ENCODE data around the gene FSTL4.

DNA sequence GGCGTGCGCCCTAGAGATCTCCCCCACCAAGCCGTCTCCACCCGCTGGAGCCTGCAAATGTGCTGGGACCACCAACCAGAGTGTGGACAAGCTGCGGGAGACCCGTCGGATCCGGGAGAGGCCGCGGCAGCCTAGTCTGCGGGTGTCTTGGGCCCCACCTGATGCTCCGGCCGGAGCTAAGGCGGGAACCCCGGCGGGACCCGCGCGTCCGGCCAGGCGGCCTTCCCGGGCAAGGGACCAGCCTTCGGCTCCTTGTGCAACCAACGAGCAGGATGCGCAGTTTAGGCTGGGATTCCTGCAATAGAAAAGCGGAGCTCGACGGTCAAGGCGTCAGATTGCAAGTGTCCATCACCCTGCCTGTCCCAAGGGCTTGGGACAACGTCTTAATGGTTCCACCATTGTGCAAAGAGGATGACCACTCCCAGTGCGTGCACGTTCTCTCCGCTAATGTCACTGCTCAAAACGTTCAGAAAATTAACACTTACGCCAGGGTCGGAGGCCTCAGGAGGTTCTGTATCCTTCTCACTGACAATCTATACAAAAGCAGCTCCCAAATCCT is 640 bp upstream of the SEPTIN8 start:
- PRO-cap = no peak
- RAMPAGE, long total RNA, 2 experiments = no peak in any of the 2 experiments

DNA sequence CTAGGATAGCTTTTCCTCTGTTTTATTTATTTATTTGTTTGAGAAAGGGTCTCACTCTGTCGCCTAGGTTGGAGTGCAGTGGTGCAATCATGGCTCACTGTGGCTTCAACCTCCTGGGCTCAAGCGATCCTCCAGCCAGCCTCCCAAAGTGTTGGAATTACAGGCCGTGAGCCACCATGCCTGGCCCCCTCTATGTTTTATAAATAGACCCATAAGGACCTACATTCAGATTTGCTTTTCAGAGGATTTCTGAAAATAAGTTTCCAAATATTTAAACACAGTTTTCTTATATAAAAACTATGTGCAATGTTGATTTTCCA is 16.7 kb downstream of the LEAP2 start:
- PRO-cap = no peak
- RAMPAGE, long total RNA, 2 experiments = no peak in any of the 2 experiments

- PRO-cap = no peak
- RAMPAGE, long total RNA, 2 experiments = no peak in any of the 2 experiments
Observed at GRCh38 chr5:132895988-132897272, 23.0 kb downstream of the LEAP2 start.

GRCh38 chr5:132906813-132907991 is 33.7 kb downstream of the LEAP2 start:
- PRO-cap = no peak
- RAMPAGE, long total RNA, 2 experiments = no peak in any of the 2 experiments

- PRO-cap = no peak
- RAMPAGE, long total RNA, 2 experiments = no peak in any of the 2 experiments
Observed at GRCh38 chr5:132915669-132915914, 42.1 kb downstream of the LEAP2 start.

GRCh38 chr5:132962297-132963186 is 892 bp downstream of the AFF4 start:
- PRO-cap = bidirectional peak, plus-strand start at chr5:132962565, minus-strand start at chr5:132962571
- RAMPAGE, long total RNA, 2 experiments = no peak in any of the 2 experiments

- PRO-cap = no peak
- RAMPAGE, long total RNA, 2 experiments = no peak in any of the 2 experiments
Observed at GRCh38 chr5:133245444-133245973, 193.7 kb downstream of the HSPA4 start.

GRCh38 chr5:133612093-133612797 is at the start of gene FSTL4:
Gene FSTL4 (minus strand): TSS chr5:133612541.
- PRO-cap = no peak
- RAMPAGE, long total RNA, 2 experiments = no peak in any of the 2 experiments

DNA sequence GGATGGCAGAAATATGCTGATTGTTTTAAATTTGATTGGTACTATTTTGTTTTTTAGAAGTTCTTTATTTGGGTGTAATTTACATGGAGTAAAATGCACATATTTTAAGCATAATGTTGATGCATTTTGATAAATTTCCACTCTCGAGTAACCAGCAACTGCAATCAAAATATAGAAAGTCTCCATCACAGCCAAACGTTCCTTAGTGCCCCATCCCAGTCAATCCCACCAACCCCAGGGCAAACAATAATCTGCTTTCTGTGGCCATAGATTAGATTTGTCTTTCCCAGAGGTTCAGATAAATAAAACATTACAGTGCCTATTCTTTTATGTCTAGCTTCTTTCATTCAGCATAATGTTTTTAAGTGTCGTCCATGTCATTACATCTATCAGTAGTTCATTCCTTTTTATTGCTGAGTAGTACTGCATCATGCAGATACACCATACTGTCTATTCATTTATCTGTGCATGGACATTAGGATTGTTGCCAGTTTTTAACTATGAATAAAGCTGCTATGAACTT is 105.1 kb upstream of the FSTL4 start:
- PRO-cap = no peak
- RAMPAGE, long total RNA, 2 experiments = no peak in any of the 2 experiments

DNA sequence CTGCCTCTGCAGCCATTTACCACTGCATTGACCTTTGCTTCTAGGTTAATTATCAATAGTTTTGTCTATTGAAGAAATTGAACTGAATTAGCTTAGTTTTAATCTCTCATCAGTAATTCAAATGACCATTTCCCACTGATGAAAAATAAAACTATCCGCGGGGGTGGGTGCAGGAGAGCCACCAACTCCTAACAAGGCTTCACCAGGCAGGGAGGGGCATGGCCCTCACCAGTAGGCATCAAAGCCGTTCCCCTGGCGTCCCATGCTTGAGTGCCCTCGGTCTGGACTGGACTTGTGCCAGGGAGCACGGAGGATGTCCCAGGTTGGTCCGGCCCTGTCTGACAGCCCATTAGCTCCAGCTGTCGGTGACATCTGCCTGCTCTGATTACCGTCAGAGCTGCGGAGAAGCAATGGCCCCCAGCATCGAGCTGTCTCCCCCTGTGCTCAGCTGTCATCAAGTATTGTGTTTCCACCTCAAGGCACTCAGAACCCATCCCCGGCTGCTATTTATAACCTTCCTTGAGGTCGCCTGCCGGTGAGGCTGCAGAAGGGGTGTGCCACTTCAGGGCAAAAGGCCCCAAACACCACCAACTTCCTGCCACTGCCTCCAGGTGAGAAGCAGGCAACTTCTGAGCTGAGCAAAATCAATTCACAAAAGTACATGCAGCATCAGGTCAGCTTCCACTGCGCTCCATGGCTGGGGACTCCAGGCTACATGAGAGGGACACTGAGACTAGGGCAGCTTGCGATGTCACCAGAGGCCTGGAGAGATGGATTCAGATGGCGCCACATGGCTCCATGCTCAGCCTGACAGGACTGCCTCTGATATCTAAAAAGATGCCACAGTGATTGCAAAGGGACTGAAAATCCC is 142.8 kb downstream of the C5orf15 start:
- PRO-cap = no peak
- RAMPAGE, long total RNA, 2 experiments = no peak in any of the 2 experiments

GRCh38 chr5:133962460-133963576 is 5.6 kb downstream of the C5orf15 start:
- PRO-cap = no peak
- RAMPAGE, long total RNA, 2 experiments = no peak in any of the 2 experiments

GRCh38 chr5:134115093-134116049 is 890 bp downstream of the TCF7 start:
- PRO-cap = no peak
- RAMPAGE, long total RNA, 2 experiments = no peak in any of the 2 experiments

DNA sequence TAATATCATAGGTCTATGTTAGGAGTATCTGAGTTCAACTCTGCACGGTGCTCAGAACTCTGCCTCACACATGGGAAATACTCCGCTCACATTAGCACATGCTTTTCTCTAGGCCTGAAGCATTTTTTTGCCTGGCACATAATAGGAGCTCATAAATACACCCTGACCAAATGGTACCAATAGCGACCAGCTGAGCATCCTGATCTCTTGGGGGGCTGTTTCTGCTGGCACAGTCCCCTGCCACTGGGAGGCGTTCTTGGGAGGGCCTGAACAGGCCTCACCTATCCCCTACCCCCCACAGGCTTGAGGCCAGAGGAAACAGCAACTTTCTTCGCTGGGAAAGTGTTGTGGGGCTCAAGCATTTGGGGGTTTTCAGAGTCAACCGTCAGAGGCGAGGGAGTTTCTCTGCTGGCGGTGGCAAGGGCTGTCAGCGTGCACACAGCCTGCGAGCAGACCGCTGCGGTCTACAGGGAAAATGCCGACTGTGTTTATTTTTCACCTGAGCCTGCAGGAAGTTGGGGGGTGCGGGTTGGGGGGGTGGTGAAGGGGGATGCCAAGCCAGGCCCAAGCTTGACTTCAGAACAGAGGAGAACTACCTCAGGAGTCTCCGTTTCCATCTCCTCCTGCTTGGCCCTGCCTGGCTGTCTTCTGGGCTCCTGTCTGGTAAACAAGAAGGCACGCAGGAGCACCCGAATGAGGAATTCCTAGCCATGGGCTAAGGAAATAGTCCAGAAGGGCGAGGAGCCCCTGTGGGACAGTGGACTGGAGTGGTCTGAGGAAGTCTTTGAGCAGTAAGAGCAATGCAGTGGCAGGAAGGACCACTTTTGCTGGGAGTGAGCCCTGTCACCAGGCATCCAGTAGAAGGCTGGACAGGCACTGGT is 18.0 kb downstream of the TCF7 start:
- PRO-cap = no peak
- RAMPAGE, long total RNA, 2 experiments = no peak in any of the 2 experiments

- PRO-cap = no peak
- RAMPAGE, long total RNA, 2 experiments = no peak in any of the 2 experiments
Observed at GRCh38 chr5:134143696-134144550, 29.4 kb downstream of the TCF7 start.

- PRO-cap = no peak
- RAMPAGE, long total RNA, 2 experiments = no peak in any of the 2 experiments
Observed at GRCh38 chr5:134148929-134149666, 27.7 kb downstream of the SKP1 start.

DNA sequence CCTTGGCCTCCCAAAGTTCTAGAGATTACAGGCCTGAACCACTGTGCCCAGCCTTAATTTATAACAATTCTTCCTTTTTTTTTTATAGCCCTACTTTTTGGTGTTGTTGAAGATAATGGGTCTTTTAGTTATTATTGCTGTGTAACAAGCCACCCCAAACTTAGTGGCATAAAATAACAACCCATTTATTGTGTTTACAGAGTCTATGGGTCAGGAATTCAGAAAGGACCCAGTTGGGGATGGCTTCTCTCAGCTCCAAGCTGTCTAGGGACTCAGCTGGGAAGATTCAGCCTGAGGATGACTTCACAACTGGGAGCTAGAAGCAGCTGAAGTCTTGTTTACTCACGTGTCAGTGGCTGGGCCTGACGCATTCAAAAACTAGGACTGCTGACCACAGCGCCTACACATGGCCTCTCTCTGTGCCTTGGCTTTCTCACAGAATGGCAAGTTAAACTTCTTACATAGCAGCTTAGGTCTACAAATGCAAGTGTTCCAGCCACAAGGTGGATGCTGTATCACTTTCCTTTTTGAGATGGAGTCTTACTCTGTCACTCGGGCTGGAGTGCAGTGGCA is 16.2 kb upstream of the PPP2CA start:
- PRO-cap = no peak
- RAMPAGE, long total RNA, 2 experiments = no peak in any of the 2 experiments

DNA sequence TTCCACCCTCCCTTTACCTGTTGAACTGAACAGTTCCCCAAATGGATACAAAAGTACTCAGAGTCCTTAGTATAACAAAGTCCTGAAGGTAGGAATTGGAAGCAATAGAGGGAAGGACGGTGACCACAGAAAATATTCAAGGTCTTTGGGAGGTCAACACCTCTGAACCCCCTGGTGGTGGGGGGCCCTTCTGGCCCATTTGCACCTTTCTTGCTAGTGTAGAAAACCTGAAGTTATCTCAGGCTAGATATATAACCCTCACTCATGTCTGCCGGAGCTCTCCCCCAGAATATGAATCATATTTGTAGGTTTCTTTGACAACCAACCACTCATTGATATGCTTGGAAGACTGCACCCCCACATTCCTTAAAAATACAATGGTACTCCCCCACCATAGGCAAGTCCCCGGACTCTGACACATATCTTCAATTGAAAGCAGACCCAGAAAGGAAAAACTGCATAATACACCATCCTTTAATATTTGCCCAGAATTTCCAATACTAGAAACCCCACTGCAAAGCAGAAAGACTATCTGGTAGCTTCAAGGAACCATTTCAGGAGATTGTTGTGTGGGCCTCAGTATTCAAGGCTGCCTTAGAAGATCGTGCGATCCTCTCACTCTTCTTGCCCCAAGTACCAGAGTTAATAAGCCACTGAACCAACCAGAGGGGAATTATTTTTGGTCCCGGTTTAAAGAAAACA is 1.0 kb upstream of the UBE2B start:
- PRO-cap = unidirectional peak, minus-strand start at position 635 of the sequence
- RAMPAGE, long total RNA, 2 experiments = no peak in any of the 2 experiments

DNA sequence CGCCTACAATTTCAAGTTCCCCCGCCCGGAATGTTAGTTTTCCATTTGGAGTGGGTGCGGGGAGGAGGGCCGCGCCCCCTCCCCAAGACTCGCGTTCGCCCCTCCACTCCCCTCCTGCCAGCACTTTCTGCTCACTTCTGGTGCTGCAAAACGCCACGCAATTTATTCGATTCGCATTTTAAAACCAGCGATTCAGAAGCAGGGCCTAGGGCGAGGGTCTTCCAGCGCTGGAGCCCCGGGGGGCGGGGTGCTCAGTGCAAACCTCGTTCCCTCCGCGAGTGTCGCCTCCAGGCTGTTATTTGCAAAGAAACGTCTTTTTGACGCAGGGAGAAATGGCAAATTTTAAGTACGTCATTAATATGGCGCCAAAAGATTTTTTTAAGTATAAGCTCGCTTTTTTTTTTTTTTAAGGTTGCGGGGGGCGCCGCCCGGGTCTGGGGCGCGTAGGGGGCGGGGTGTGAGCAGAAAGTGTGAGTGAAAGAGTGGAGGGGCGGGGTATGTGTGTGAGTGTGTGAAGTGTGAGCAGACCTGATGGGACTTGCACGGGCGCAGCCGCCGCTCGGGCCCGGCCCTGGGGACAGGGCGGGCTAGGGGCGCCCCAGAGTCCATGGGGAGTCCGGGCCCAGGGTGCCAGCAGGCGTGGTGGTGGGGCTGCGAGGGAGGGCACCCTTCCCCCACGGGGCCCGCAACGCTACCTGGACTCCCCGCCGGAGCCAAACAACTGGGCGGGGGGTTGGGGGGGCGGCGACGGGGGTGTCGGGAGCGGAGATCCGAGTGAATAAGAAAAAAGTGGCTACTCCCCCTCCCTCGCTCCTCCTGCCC is 488 bp upstream of the JADE2 start:
- PRO-cap = bidirectional peak, plus-strand start at position 525 of the sequence, minus-strand start at position 573 of the sequence; bidirectional peak, plus-strand start at position 720 of the sequence, minus-strand start at position 719 of the sequence
- RAMPAGE, long total RNA, 2 experiments = no peak in any of the 2 experiments

GRCh38 chr5:134541780-134542127 is 16.3 kb downstream of the JADE2 start:
- PRO-cap = no peak
- RAMPAGE, long total RNA, 2 experiments = no peak in any of the 2 experiments

- PRO-cap = no peak
- RAMPAGE, long total RNA, 2 experiments = no peak in any of the 2 experiments
Observed at GRCh38 chr5:134543747-134544625, 18.5 kb downstream of the JADE2 start.

Measured in breast epithelium (tissue), 2 donors.